ENCODE measurements around the genes DENND1A and RPL35.

DNA sequence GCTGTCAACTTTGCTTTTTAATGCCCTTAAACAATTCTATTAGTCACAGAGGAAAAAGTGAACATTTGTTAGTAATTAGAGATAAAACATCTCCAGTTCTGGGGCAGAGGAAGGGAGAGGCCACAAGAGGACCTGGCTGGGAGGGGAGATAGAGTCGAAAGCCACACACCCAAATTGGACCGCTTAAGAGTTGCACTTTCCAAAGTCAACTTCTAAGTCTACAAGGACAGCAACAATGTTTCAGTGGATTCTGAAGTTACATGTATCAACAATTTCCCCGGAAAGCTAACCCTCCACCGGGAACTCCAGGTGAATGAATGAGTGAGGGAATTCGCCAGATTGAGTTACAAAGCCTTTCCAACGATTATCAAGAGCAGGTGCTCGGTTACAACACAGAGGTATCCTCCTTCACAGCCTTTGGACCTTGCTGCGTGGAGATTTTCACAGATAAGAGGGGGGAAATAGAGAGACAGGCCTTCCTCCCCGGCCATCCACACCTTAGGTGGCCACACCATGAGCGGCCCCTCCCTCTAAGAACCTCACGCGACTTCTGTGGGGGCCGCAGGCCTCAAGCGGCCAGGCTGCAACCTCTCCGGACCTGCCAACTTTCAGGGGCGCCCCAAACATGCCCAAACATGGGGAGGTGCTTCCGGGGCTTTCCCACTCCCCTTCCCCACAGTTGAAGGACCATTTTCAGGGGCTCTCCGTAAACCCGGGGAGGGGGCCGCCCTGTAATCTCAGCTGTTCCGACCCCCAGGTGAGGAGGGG, 838 bp downstream of the DENND1A start:
- PRO-cap = no peak
- RRBS, 2 experiments = 3 to 4% methylated on average over 7 to 11 of the region's 21 CpGs

DNA sequence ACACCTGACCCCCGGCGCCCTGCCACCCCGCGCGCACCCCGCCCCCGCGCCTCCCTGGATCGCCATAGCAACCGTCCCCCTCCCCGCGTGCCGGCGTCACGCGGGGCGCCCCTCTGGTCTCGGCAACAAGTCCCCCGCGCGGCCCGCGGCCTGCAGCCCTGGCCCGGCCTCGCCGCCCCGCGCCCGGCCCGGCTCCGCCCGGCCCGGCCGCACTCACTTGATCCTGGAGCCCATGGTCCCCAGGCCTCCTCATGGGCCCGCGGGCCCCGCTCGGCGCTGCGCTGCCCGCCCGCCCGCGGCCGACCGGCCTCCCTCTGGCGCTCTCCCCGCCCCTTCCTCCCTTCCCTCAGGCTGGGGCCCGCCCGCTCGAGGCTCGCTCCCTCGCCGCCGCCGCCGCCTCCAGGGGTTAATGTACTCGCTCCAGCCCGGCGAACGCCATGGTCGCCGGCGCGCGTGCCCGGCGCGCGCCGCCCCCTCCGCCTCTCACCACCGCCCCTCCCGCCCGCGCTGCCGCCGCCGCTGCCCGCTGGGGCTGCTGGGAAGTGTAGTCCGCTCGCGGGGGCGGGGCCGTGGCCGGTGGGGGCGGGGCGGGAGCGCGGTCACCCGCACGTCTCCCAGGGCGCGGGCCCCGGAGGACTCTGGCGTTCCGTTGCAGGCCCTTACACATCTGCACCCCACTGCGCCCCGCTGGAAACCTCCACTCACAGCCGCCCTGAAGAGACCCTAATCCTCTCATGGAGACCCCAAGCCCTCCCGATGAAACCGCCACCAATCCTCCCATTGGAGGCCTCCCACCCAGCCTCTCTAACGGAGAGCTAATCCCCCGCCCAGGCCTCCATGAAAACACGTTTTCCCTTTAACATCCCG, at the start of gene DENND1A:
DENND1A (minus strand) TSS at position 455 of the 867 bp plus-strand sequence.
- PRO-cap = no peak
- RRBS, 2 experiments = 1 to 2% methylated on average over 33 to 54 of the region's 106 CpGs

DNA sequence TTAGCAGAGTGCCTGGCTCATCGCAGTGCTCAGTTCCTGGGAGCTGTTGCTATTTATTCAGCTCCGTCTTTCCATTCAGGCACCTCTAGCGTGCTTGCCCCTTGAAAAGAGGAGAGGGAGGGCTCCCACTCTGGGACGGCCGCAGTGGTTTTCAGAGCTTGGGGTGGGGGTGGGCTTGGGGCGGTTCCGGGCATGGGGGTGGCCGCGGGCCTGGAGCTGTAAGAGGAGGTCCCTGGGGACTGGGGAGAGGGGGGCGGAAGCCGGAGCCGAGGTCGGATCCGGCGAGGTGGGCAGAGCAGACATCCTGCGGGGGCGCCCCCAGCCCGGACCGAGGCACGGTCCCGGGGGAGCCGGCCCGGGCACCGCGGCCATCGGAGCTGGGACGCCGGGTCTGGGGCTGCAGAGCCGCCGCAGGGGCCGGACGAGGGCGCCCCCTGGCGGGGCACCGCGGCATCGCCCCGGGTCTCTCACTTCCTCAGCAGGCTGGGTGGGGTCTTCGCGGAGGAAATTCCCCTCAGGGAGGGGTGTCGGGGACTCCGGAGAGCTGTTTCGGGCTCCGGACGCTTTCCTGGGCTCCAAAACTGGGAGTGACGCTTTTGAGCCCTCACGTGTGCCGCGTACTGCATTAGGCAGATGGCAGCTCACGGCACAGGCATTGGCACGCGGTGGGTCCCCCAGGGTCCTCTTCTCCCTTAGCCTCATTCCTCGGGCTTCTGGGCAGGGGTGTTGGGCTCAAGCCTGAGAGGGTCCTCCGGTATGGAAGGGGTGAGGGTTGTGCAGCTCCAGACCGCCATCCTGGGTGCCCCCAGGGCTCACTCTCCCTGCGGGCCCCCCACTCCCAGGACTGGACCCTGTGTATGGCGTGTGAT, 29.4 kb downstream of the LHX2 start:
- PRO-cap = no peak
- RRBS, 2 experiments = 2 to 4% methylated on average over 20 of the region's 57 CpGs

DNA sequence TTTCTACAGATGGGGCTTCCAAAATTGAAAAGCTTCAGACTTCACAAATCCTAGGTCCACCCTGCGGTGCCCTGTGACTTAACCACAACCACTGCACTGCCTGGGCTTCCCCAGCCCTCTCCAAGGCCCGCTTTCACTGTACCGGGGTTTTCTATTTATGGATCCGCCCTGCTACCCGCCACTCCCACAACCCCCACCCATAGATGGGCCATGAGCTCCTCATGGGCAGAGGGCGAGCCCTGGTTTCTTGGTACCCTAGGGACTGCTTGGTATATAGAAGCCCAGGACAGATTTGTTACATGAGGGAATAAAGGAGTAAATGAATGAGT, 39.9 kb upstream of the NEK6 start:
- PRO-cap = no peak
- RRBS, 2 experiments = no CpG with 5 or more reads among the region's 6 CpGs

GRCh38 chr9:124291493-124292152, 33.9 kb downstream of the NEK6 start:
- PRO-cap = no peak
- RRBS, 2 experiments = 16 to 27% methylated on average over 4 of the region's 17 CpGs

GRCh38 chr9:124371736-124372547, 43.3 kb downstream of the PSMB7 start:
- PRO-cap = no peak
- RRBS, 2 experiments = no CpG with 5 or more reads among the region's 4 CpGs

DNA sequence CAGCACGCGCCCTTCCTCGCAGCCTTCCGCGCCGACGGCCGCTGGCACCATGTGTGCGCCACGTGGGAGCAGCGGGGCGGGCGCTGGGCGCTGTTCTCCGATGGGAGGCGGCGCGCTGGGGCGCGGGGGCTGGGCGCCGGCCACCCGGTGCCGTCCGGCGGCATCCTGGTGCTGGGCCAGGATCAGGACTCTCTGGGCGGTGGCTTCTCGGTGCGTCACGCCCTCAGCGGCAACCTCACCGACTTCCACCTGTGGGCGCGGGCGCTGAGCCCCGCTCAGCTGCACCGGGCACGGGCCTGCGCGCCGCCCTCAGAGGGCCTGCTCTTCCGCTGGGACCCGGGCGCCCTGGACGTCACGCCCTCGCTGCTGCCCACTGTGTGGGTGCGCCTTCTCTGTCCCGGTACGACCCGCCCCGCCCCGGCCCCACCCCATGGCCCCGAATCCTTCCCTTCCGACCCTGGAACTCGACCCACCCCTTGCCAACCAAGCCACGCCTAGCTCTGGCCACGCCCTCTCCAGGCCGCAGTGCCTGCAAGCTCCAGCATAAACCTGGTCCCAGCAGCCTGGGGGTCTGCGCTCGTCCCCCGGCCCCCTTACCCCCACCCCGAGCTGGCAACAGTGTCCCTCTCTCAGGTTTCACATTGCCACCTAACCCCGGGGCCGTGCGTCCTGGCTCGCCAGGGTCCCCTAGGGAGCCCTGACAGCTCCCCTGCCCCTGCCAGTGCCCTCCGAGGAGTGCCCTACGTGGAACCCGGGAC, 3.2 kb downstream of the ADGRD2 start:
- PRO-cap = no peak
- RRBS, 2 experiments = 12 to 22% methylated on average over 17 to 22 of the region's 70 CpGs

- PRO-cap = no peak
- RRBS, 2 experiments = no CpG with 5 or more reads among the region's 15 CpGs
Measured at GRCh38 chr9:124511991-124512386, 4.8 kb upstream of the NR5A1 start.

- PRO-cap = no peak
- RRBS, 2 experiments = no CpG with 5 or more reads among the region's 8 CpGs
Measured at GRCh38 chr9:124694825-124695495, 76.2 kb downstream of the NR6A1 start.

DNA sequence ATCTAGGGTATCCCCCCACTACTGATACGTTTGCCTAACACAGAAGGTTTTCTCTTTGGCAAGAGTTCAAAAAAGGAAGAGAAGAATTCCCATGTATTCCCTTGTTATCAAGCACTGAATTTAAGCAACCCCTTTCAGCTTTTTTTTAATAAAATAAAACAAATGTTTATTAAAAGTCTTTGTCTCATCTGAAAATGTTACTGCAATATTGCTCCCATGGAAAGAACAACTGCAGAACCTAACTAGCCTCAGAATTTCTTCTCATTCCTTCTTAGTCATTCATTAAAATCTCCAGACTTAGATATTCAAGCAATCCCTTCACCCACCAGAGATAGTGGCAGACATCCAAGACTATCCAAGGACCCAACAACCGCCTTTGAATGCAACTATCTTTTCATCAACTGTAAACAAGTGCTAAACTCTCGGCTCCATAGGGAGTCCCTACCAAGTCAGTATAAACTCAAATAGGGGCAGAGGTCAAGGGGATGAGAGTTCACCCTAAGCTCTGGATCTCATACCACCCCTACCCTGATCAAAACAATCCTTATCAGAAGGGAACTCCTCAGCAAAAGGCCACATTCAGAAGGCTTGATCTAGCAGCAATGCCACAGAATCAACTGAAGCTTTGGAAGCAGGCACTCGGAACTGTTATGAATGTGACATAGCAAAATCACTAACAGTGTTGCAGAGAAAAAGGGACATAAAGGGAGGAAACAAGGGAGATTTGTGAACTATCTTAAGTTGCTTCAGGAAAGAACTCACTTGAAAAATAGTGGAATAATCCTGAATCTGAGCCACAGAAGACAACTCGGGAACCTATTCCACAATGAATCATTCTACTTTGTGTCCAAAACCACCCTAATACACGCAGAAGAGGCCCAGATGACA, 50.0 kb downstream of the NR6A1 start:
- PRO-cap = no peak
- RRBS, 2 experiments = no CpG with 5 or more reads among the region's 6 CpGs

GRCh38 chr9:124725083-124725612, 46.0 kb downstream of the NR6A1 start:
- PRO-cap = no peak
- RRBS, 2 experiments = no CpG with 5 or more reads among the region's 6 CpGs

DNA sequence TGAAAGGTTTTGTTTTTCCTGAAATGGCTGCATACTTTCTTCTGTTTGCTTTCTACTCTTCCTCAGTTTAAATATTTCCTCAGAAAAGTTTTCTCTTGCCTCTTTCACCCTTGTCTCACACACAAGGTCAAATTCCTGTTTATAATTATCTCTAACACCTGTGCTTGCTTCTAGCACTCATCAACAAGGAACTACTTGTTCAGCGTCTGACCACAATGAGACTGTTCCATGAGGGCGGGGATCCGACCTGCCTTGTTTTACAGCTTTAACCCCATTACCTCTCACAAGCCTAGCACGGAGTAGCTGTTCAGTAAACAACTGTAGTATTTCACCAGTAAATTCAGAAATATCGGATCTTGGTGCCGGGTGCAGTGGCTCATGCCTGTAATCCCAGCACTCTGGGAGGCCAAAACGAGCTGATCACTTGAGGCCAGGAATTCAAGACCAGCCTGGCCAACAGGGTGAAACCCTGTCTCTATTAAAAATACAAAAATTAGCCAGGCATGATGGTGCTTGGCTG, 37.0 kb downstream of the NR6A1 start:
- PRO-cap = no peak
- RRBS, 2 experiments = no CpG with 5 or more reads among the region's 7 CpGs

DNA sequence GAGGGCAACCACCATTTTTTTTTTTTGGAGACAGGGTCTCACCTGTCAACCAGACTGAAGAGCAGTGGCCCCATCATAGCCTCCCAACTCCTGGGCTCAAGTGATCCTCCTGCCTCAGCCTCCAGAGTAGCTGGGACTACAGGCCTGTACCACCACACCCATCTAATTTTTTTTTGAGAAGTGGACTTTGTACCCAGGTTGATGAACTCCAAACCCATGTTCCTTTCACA, 1.0 kb downstream of the RPL35 start:
- PRO-cap = no peak

DNA sequence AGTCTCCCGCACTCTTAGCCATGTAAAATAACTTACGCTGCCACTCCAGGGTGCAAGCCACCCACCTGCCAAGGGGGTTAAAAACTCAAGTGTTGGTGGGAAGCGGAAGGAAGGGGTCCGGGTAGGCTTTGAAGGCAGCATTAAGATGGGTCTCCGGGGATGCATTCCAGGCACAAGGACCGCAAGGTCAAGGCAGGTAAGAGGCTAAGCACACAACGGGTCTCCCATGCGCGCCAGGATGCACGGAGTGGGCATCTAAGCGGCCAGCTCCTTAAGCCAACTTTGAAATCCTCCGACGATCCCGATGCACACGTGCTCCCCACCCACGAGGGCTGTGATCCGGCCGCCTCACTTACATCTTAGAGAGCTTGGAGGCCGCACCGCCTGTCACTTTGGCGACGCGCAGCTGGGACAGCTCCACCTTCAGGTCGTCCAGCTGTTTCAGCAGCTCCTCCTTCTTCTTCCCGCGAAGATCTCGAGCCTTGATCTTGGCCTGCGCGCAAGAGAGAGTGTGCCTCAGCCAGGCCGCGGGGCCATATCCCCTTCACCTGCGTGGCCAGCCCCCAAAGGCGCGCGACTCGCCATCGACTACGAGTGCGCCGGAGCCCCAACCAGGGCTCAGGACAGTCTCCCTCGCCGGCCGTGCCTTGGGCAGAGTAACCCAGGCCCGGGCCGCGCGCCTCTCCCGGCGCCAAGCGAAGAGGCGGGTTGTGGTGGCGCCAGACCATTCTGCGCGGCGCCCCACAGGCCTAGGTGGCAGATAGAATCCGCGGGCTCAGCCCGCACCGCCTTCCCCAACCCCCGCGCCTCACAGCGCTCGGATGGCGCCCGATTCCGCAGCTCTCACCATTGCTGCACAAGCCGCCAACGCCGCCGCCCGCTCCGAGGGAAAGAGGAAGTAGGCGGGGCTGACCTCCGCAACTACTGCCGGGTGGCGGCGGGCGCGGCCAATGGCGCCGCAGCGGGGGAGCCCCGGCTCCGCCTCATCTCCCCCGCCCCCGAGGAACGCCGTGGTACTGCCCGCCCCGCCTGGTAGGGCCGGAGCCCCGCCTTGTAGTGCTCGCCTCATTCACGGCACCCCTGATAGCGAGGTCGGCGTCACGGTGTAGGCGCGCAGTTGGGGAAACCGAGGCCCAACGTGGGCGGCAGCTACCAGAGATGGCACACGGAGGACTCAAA, at the start of gene RPL35:
RPL35 (minus strand) TSS at position 895 of the 1,179 bp plus-strand sequence.
- PRO-cap = bidirectional peak, plus-strand start at position 1,068 of the sequence, minus-strand start at position 895 of the sequence
- RRBS, 2 experiments = 2 to 4% methylated on average over 19 of the region's 104 CpGs

DNA sequence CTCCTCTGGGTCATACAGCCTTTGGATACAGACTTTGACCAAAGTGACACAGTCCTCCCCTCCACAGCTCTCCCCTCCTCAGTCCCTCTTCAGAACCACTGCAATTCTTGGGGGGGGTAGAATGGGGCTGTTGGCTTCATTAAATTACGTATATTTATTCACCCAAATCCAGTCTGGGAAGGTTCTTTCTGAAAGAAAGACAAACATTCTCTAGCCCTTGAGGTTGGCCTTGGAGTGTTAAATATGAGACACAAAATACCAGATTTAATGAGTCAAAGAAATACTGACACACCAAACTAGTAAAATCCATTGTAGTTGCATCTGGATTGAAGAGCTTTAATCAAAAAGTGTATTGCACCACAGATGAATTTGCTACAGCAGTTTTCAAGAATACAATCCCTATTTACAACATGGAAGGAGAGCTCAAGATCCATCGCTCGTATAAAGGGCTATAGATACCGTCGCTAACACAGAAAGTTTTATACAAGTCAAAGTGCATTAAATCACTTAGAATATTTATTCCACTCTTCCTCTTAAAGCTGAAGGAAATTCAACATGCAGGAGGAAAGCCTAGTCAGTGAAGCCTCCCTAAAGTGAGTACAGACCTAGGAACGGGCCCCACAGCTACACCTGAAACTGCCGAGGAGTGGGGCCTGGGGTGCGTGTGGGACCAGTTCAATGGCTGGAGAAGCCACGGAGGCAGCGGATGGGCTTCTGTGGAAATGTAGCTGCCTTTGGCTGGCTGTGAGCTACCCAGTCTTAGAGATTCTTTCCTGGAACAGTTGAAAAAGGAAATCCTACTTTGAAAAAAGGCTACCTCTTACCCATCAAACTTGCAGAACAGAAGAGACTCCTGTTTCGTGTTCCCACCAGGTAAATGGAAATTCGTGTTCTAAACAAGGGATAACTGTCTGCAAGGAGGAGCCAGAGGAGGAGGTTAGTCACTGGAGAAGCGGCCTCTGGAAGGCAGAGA, 16.4 kb downstream of the ARPC5L start:
- PRO-cap = no peak
- RRBS, 2 experiments = no CpG with 5 or more reads among the region's 13 CpGs

DNA sequence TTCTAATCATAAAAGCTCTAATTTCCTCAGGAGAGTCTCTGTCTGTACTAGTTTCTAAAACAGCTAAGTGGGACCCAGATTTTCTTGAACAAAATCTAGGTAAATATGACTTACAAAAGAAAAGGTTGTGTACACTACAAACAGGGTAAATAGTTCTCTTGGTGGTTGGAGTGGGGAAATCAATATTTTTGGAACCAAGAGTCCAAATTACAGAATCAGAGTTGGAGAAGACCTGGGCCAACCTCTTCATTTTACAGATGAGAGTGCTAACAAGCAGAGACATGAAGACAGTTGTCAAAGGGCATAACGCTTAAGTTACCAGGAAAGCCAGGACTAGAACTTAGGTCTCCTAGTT, 9.2 kb upstream of the GOLGA1 start:
- PRO-cap = no peak
- RRBS, 2 experiments = no CpG with 5 or more reads among the region's 1 CpG

DNA sequence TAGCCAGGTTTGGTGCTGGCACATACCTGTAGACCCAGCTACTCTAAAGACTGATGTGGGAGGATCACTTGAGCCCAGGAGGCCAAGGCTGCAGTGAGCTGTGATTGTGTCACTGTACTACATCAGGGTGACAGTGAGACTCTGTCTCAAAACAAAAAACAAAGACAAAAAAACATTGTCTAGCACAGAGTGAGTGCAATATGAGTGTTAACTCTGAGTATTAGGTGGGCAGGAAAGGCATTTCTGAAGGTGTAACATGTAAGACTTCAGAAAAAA, 3.6 kb upstream of the PPP6C start:
- PRO-cap = no peak

DNA sequence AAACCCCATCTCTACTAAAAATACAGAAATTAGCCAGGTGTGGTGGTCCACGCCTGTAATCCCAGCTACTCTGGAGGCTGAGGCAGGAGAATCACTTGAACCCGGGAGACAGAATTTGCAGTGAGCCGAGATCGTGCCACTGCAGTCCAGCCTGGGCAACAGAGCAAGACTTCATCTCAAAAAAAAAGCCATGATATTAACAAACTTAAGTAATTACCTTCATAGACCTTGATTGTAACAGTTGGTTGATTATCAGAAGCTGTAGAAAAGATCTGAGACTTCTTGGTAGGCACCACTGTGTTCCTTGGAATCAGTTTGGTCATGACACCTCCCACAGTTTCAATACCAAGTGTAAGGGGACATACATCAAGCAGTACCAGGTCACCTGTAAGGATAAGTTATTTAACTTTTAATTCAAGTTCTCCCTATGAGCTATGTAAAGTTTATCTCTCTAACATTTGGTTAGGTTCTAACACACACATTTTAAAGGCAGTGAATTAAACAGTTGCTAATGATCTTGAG, 3.2 kb downstream of the HSPA5 start:
- PRO-cap = no peak
- RRBS, 2 experiments = no CpG with 5 or more reads among the region's 4 CpGs

DNA sequence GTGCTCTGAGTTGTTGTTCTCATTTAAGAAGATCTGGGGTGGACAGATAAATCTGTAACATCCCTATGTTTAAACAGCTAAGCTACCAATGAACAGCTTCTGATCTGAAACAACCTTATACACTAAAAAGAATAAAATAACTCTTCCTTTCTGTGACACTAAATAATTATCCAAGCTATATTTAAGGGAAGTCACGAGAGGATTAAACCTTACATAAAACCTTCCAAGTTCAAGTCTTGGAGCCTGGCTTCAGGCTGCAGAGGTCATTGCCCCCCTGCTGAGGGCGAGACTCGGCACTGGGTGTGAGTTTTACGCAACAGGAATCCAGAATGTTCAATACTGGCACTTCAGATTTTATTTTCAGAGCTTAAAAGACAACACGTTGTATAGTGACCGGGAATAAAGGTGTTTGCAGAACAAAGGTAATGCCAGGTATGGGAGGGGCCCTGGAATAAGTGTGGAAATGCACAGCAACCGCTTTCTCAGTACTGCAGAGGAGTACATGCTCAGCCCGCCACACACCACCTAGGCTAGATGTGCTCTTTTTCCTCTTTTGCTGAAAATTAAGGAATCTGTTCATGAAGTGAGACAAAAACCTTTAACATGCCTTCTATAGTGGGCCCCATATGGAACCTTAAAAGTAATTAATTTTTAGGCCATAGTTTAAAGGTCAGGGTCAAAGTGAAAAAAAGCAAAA, 207.0 kb downstream of the GAPVD1 start:
- PRO-cap = no peak
- RRBS, 2 experiments = no CpG with 5 or more reads among the region's 8 CpGs

GRCh38 chr9:125608264-125608849, 98.7 kb downstream of the MAPKAP1 start:
- PRO-cap = no peak
- RRBS, 2 experiments = no CpG with 5 or more reads among the region's 10 CpGs